ENCODE measurements around the gene CLTCL1.

DNA sequence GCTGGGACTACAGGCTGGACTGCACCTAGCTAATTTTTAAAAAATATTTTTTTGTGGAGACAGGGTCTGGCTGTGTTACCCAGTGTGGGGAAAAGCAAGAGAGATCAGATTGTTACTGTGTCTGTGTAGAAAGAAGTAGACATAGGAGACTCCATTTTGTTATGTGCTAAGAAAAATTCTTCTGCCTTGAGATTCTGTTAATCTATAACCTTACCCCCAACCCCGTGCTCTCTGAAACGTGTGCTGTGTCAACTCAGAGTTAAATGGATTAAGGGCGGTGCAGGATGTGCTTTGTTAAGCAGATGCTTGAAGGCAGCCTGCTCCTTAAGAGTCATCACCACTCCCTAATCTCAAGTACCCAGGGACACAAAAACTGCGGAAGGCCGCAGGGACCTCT lies 2.5 kb upstream of the PRODH start:
- PRO-cap = no peak
- RAMPAGE, long total RNA, 3 experiments = no peak in any of the 3 experiments

DNA sequence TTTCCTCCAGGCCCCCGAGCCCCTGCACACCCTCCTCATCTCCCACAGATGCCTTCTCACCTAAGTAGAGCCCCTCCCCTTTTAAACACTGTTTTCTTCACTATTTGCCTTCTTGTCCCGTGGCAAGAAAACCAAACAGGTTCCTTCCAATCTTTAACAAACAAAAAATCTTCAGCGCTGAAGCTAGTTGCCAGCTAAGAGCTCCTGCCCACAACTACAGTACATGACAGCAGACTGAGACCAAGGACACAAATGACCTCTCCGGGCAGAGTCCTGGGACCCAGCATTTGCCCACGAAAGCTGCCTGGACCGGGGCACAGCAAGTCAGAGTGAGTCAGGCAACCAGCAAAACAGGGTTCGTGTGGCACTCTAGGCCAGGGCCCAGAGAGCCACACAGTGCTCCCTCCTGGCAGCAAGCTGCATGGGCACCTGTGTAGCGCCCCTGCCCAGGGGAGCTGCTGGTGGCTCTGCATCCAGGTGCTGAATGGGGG lies 63.7 kb downstream of the DGCR2 start:
- PRO-cap = no peak
- RAMPAGE, long total RNA, 3 experiments = no peak in any of the 3 experiments

- PRO-cap = no peak
- RAMPAGE, long total RNA, 3 experiments = no peak in any of the 3 experiments
These were observed 2.9 kb downstream of the SLC25A1 start for GRCh38 chr22:19175285-19176402.

- PRO-cap = no peak
- RAMPAGE, long total RNA, 3 experiments = no peak in any of the 3 experiments
These were observed 31.0 kb upstream of the SLC25A1 start for GRCh38 chr22:19209602-19209904.

- PRO-cap = bidirectional peak, plus-strand start at chr22:19291917, minus-strand start at chr22:19291709
- RAMPAGE, long total RNA, 3 experiments = start-site peak on the minus strand in 2 of 3 experiments, at chr22:19291679-19291749 at its widest, 29 to 31 reads per replicate
These were observed at the start of gene CLTCL1 for GRCh38 chr22:19291567-19291847. TSS of gene CLTCL1 (minus strand) at chr22:19291719.

- PRO-cap = no peak
- RAMPAGE, long total RNA, 3 experiments = no peak in any of the 3 experiments
These were observed 39.8 kb upstream of the CLTCL1 start for GRCh38 chr22:19330968-19332066.

- PRO-cap = no peak
- RAMPAGE, long total RNA, 3 experiments = no peak in any of the 3 experiments
These were observed 68.9 kb downstream of the HIRA start for GRCh38 chr22:19362747-19362946.

GRCh38 chr22:19375375-19375973 lies 56.1 kb downstream of the HIRA start:
- PRO-cap = no peak
- RAMPAGE, long total RNA, 3 experiments = no peak in any of the 3 experiments

DNA sequence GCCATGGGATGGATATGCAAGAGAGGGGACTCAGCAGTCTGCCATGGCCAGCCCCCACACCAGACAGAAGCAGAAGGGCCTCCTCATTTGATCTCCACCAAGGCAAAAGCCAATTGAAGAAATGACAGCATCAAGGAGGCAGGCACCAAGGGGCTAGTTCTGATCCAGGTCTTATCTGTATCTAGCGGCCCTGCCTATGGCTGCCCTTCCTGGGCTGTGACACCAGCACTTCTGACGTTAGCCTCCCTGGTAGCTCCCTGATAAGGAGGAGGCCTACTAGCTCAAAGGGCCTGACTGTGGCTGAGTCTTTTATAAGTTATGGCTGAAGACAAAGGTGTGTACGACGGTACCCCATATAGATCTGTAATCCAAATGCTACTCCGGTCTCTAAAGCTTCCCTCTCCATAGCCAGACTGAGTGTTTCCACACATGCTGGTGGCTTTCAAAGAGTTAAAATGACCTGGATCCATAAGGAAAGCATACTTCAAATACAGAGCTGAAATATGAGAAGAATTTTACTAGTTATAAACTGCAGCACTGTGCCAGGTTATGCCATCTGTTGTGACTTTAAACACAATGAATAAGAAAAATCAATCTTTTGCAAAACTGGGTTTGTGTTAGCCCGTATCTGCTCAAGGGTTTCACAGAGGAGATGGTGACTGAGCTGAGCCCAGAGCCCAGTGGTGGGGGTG lies 34.4 kb downstream of the HIRA start:
- PRO-cap = no peak
- RAMPAGE, long total RNA, 3 experiments = no peak in any of the 3 experiments

- PRO-cap = unidirectional peak, plus-strand start at chr22:19691875
- RAMPAGE, long total RNA, 3 experiments = no peak in any of the 3 experiments
These were observed 22.5 kb upstream of the SEPTIN5 start for GRCh38 chr22:19691722-19692292.

DNA sequence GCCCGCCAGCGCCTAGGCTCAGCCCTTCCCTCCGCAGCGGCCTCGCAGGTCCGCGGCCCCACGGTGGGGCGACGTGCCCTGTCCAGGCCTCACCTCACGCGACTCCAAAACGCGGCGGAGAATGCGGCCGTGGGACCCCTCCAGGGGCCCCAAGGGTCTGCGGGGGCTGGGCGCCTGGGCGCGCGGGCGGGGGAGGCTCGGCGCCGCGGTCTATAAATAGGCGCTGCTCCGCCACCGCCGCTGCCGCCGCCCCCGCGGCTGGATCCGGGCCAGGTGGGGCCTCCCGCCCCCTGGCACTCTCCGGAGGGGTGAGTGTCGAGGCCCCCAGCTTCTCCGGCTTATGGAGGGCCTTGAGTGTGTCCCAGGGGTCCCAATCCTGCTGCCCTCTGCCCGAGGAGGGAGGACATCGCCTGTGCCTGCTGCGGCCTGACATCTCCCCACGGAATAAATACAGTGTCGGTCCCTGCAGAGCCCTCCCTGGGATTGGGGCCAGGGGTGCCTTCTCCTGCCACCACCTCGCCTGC lies 4.4 kb upstream of the GP1BB start:
- PRO-cap = no peak
- RAMPAGE, long total RNA, 3 experiments = no peak in any of the 3 experiments

- PRO-cap = no peak
- RAMPAGE, long total RNA, 3 experiments = no peak in any of the 3 experiments
These were observed 15.3 kb upstream of the TBX1 start for GRCh38 chr22:19745037-19745868.

- PRO-cap = no peak
- RAMPAGE, long total RNA, 3 experiments = no peak in any of the 3 experiments
These were observed 4.8 kb downstream of the GNB1L start for GRCh38 chr22:19849524-19850701.

- PRO-cap = no peak
- RAMPAGE, long total RNA, 3 experiments = no peak in any of the 3 experiments
These were observed 19.9 kb upstream of the GNB1L start for GRCh38 chr22:19874269-19875287.

DNA sequence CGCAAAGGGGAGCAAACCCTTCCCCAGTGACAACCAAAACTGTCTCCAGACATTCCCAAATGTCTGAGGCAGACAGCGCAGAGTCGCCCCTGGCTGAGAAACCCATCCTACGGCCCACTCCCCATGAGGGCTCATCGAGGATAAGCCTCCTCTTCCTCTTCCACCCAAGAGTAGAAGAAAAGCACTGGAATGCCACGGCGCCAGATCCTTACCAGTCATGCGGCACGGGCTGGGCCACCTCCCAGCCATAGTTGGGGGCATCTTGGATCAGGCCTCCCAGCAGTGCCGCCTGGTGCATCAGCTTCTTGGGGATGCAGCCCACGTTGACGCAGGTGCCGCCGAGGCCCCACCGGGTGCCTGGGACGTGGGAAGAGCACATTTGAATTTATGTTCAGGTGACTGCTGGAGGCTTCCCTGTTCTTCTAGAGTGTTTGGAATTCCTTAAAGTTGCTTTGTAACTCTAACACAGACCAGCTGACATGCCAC lies 22.9 kb upstream of the COMT start:
- PRO-cap = no peak
- RAMPAGE, long total RNA, 3 experiments = no peak in any of the 3 experiments

GRCh38 chr22:19948115-19948906 lies 6.7 kb upstream of the TXNRD2 start:
- PRO-cap = no peak
- RAMPAGE, long total RNA, 3 experiments = no peak in any of the 3 experiments

GRCh38 chr22:19974571-19975111 lies 33.0 kb upstream of the TXNRD2 start:
- PRO-cap = no peak
- RAMPAGE, long total RNA, 3 experiments = no peak in any of the 3 experiments

DNA sequence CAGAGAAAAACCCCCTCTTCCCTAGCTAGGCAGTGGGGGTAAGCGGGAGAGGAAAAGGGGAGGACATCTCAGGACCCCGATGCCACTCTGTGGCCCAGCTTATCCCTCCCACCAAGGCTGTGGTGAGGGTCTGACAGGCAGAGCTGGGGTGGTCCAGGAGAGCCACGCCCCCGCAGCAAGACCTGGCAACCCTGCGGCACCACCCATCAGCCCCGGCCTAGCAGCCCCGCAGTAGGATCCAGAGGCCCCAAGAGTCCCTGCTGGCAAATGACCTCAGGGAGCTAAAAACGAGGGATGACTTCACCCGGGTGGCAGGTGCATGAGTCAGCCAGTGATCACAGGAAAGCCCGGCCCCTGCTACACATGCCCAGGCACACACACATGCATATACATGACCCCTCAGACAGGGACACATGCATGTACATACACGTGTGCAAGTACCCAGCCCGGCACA lies 32.4 kb downstream of the ARVCF start:
- PRO-cap = no peak
- RAMPAGE, long total RNA, 3 experiments = no peak in any of the 3 experiments

DNA sequence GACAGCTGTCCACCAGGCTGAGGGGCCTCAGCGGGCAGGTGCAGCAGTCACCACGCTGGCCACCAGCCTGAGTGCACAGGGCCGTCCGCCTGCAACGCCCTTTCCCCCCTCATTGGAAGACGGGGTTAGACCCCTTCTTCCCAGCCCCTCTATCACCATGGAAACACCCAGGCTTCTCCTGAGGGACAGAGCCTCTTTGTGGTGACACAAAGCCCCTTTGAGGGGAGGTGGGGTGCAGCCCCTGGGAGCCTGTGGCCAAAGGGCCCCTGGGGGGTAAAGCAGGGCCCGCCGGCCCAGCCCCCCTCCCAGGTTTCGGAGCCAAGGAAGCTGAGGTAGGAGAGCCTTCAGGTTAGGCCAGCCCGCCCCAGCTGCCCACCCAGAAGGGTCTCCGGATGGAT lies 18.5 kb downstream of the ARVCF start:
- PRO-cap = no peak
- RAMPAGE, long total RNA, 3 experiments = no peak in any of the 3 experiments

GRCh38 chr22:20022450-20022910 lies 1.6 kb downstream of the TANGO2 start:
- PRO-cap = no peak
- RAMPAGE, long total RNA, 3 experiments = no peak in any of the 3 experiments